Vermiform appendix (tissue), 1 donor: ENCODE results near the genes SEMA3B, HYAL1 and GRM2.

DNA sequence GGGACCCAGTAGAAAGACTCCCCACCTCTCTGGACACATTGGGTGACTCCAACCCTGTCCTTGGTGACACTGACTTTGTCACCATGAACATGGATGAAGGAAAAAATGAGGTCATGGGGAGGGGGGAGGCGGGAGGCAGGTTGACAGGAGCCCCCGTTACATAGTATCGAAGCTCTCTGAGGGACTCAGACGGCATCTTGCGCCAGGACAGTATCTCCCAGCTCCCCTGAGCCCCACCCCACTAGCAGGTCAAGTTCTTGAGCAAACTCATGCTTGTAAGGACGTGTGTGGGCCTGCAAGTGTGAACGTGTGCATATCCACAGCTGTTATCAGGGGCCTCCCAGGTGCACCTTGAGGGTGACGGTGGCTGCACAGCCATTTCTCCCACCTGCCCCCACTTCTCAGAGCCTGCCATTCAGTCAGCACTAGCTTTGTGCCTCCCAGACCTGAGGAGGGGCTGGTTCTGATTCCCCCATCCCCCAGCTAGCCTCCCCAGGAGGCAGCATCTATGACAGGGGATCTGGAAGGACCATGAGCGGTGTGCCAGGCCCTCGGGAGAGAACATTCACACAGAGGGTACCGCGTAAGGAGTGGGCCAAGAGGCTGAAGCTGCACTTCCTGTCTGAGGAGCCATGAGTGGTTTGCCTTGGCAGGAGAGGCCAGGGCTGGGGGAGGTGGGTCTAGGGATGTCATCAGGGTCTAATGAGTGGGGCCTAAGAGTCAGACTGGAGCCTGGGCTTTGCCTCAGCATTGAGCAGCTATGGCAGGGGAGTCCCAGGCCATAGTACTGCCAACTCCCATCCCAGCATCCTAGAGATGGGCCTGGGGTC, 2.8 kb downstream of the SEMA3F start:
- PRO-cap: no peak

- PRO-cap: no peak
Measured at GRCh38 chr3:50201561-50202362, 3.3 kb upstream of the SLC38A3 start.

DNA sequence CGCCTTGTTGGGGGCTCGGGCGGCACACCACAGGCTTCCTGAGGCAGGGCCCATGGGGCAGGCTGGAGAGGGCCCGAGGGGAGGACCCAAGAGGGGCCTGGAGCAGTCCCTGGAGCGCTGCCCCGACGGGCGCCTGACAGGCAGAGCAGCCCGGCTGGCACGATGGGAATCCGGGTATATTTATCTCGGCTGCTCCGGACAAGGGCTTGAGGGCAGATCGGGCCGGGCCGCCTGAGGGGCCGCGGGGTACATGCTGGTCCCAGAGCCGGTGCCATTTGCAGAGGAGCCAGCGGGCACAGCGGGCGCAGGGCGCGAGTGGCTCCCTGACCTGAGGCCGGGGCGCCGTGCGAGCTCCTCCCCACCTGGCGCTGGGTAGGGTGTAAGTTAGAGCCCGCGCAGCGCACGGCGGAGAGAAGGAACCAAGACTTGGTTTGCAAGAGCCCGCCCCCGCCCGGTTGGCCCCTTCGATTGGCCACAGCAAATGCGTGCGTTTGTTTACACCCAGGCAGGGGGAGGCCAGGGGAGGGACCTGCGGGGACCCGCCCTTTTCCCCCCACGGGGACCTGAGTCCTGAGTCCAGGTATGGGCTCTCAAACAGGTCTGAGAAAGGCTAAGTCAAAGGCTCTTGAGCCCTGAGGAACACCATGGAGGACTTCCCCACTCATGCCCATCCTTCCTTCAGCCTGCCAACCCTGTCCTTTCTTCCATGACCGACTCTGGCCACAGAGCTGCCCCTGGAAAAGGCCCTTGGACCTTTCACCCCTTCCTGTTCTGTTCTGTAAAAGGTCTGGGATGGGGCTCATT, 798 bp downstream of the SLC38A3 start:
- PRO-cap: no peak

- PRO-cap: no peak
Measured at GRCh38 chr3:50210430-50211040, 5.5 kb downstream of the SLC38A3 start.

DNA sequence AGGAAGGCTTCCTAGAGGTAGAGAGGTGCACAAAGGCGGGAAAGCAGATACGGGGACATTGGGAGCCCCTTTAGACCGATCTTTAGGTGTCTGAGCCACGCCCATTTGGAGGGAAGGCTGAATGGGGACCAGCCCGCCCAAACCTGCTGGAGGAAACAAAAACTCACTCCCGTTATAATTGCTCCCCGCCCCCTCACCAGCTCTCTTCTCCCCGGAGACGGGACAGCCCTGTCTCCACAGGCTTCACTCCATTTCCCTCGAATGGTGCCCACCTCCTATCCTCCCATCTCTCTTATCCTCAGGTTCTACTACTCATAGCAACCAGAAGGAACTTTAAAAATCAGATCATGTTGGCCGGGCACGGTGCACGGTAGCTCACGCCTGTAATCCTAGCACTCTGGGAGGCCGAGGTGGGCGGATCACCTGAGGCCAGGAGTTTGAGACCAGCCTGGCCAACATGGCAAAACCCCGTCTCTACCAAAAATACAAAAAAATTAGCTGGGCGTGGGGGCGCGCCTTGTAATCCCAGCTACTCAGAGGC, 8.0 kb upstream of the GNAI2 start:
- PRO-cap: no peak

DNA sequence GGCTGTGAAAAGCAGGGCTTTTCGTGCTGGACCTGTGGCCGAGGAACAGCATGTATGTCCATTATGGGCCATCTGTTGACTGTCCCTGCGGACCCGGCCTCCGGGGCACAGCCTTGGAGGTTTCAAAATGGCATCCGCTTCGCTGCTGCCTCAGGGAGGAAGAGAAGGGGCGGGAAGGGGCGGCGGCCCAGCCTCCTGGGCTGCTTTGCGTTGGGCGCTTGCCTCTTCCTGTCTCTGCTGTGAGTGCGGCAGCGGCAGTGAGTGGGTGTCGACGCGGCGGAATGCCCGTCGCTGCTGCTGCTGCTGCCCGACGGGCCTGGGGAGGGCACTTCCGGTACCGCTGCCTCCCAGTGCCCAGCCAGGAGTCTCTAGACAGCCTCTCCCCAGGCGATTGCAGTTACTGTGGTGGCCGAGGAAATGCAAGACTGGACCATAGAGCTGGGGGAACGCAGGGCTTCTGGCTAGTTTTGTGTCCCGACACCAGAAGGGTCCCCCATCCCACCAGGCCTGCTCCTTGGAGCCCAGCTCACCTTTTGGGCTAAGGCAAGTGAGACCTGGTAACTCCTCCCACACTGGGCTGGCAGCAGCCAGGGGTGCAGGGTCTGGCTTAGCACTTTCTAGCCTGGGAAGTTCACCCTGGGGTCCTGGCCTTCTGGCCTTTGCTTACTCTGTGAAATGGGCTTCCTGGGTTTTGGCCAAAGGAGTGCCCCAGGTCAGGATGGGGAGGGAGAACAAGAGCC, 2.0 kb downstream of the GNAI2 start:
- PRO-cap: bidirectional peak, plus-strand start at position 257 of the sequence, minus-strand start at position 129 of the sequence

DNA sequence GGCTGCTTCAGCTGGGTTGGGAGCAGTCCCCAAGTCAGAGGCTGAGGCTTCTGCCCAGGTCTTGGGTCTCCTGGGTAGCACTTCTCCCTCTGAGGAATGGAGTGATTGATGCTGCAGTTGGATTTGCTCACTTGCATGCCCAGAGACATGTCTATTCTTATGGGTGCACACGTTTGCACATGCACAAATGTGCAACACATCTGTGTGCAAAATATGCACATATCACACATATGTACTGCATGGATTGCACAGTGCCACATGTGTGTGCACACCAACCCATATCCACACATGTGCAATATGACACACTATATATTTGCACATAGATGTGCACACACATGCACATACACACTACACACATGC, 738 bp upstream of the SEMA3B start:
- PRO-cap: no peak

DNA sequence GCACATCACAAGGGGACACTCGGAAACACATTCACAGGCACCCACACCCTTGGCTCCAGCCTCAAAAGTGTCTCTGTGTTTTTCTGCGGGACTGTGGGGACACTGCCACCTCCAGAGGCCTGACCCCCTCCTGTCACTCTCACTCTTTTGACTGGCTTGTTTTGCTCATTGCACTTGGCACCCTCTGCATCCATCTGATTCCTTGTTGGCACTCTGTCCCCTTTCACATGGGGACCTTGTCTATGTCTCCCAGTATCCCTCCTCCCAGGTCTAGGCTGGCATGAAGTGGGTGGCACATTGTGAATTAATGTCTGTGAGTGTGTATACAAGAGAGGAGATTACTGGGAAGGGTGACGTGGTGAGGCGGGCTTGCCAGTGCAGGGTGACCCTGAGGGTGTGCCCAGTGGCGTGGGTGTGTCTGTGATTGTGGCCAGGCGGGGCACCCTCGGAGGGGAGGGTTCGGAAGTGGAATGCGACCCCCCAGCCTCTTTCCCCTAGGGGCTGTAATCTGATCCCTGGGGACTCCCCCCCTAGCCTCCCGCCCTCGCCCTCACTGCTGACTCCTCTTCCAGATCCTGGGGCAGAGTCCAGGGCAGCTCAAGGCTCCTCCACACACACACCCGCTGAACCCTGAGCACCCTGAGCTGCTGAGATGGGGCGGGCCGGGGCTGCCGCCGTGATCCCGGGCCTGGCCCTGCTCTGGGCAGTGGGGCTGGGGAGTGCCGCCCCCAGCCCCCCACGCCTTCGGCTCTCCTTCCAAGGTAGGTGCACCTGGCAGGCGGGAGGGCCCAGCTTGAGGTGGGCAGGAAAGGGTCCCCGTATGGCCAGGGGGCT, at the start of gene SEMA3B:
Gene SEMA3B (plus strand): TSS at position 559 of the 834 bp plus-strand sequence.
- PRO-cap: bidirectional peak, plus-strand start at position 583 of the sequence, minus-strand start at position 309 of the sequence

DNA sequence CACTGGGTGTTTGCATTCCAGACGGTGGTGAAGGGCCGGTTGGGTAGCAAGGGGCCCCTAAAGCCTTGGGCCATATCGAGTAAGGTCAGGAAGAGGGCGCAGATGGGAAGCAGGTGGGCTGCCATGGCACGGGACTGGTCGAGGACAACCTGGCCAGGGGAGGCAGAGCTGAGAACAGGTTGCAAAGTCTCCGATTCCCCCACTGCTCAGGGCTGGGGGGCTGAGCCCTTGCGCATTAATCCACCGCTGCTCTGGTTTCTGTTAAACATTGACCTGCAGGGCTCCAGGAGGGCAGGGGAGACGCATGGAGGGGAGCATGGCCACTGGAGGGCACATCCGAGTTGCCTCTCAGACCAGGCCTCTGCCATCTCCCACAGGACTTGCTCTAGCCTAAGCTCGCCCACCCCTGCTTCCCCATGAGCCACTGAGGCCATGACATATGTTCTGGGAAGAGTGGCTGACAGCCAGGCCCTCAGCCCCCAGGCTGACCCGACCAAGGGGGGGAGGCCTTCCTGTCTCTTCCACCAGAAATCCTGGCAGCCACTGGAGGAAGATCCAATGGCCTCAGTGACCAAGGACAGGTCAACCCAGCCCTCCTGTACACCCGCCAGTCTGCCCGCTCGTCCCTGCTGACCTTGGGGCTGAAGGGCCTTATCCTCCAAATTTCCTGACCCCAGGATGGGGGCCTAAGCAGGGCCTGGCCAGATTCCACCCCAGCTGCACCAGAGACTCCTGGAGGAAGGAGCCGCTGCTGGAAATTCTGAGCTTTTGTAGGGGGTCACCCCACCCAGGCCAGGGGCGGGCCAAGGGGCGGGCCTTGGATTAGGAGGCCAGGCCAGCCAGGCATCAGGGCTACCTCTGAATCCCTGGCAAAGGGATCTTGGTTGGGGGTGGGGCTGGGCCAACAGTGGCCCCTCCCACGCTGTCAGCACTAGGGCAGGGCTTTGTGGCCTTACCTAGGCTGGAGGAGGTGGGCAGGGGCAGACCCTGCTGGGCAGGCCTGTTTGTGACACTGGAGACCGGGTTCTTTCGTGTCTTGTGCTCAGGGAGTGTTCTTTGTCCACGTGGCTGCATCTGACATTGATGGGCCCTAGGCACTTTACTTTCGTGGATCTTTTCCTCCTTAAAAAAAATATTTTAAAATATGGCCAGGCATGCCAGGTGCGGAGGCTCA, at the start of gene HYAL1:
Gene HYAL1 (minus strand): TSS at position 743 of the 1,174 bp plus-strand sequence.
- PRO-cap: bidirectional peak, plus-strand start at position 983 of the sequence, minus-strand start at position 744 of the sequence

DNA sequence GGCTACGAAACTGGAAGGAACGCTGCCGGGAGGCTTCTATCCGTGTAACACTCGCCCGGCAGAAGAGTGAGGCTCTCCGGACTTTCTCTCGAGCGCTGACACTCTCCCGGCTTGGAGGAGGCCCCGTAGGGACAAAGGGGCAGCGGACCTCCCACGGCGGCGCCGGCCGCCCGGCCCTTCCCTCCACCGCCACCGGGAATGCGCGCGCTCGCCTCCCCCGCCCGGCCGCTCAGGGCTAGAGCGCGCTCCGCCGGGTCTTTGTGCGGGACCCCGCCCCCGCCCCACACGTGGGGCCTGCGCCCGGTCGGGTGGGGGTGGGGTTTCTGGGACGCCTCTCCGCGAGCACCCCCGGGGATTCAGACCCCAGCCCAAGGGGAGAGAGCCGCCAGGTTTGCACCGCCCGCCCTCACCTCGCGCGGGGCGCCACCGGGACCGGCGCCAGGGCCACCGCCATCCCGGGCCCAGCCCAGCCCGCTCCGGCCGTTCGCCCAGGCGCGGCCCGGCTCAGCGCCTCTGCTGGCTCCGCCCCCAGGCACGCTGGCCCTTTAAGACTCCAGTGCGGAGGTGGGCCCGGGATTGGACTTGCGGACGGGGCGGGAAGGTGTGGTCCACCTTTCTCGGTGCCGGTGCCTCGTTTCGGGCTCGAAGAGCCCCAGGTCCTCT, 1.5 kb downstream of the HYAL2 start:
- PRO-cap: unidirectional peak, minus-strand start at position 87 of the sequence; unidirectional peak, minus-strand start at position 231 of the sequence; bidirectional peak, plus-strand start at position 576 of the sequence, minus-strand start at position 518 of the sequence

- PRO-cap: no peak
Measured at GRCh38 chr3:50612419-50613013, 942 bp upstream of the CISH start.

- PRO-cap: no peak
Measured at GRCh38 chr3:50636840-50637176, 19.9 kb downstream of the MAPKAPK3 start.

DNA sequence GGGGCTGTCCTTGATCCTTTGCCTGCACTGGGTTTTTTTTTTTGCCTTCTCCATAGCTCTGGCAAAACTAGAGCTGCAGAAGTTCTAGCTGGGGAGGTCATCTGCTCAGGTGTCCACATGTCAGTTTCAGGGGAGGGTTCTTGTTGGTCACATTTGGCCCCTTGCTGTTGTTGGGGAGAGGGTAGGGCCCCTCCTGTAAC, 23.6 kb upstream of the DOCK3 start:
- PRO-cap: no peak

DNA sequence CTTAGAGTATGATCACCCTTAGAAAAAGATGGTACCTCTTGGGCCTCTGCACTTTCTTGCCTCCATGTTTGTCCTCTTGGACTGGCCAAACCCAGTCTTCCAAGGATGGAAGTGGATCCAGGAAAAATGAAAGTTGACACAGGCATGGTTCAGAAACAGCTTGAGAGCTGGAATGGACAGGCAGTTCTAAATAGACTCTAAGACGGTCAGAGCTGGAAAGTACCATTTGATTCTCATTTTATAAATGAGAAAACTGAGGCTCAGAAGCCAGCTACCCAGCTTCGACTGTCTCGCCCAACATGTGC, 17.5 kb upstream of the DOCK3 start:
- PRO-cap: no peak

DNA sequence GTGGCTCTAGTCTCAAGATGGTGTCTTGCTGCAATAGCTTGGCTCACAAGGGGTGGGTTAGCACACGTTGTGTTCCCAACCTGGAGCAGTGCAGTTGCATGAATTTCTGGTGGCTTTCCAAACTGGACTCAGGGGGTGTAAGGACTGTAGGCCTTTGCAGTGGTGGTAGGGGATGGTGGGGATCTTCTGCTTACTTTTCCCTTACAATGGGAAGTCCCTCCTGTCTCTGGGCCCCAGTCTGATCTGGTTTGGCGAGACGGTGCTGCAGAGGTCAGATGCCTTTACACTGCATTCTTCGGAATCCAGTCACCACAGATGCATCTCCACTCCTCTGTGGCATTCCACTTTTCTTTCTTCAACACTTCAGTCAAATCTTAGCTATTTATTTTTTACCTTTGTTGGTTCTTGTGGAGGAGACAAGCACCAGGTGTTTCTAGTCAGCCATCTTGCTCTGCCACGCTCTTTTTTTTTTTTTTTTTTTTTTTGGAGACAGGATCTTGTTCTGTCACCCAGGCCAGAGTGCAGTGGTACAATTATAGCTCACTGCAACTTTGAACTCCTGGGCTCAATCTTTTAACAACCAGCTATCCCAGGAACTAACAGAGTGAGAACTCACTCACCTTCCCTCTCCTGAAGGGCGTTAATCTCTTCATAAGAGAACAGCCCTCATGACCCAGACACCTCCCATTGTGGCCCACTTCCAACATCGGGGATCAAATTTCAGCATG, 132.2 kb downstream of the DOCK3 start:
- PRO-cap: no peak

DNA sequence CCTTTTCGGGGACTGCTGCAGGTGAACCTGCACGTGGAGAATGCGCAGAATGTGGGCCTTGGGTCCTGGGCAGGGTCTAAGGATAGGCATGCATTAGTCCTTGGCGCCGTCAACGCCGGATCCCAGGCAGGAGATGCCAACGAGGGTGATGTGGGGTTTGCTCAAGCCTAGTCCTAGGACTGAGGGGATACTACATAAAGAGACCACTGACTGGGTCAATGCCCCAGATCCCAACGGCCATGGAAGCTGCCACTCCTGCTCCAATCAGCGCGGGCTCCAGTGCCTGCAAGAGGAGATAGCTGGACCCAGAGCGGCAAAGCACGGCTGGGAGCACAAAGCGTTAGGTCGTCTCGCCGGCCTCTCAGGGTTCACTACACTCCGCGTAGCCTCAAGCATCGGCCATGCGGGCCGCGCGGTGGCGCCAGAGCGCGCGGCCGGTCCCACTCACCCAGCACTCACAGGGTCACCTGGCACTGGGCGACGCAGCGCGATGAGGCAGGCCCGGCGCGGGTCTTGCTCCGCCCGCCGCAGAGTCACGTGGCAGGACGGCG, 339 bp upstream of the RBM15B start:
- PRO-cap: bidirectional peak, plus-strand start outside the sequence, minus-strand start at position 363 of the sequence

DNA sequence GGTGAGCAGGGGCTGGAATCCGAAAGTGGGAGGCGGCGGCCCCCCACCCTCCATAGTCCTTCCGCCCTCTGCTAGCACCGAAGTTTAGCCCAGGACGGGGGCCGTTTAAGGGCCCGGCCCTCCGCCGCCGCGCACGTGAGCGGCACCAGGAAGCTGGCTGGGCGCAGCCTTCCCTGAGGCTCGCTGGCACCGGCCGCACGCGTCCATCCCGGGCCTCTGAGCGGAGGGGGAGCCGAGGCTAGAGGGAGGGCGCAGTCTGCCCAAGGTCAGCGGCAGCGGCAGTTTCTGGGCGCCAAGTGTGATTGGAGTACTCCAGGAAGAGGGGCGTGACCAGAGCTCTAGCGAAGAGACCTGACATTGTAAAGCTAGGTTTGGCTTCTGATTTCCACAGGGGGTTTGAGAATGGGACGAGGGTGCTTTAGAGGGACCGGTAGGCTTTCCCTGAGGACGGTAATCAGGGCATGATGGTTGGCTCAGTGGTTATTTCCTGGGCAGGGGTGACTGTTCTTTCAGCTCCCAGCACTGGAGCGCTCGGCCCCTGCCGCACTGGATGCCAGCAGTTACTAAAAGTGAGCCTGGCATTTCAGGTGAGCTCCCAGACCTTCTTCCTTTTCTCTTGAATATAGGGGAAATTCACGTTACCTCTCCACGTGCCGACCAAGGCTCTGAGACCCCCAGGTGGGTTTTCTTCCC, 809 bp downstream of the TEX264 start:
- PRO-cap: unidirectional peak, minus-strand start at position 218 of the sequence; unidirectional peak, minus-strand start at position 280 of the sequence

- PRO-cap: unidirectional peak, plus-strand start at chr3:51707066
Measured at GRCh38 chr3:51706783-51707259, at the start of gene GRM2. GRM2 (plus strand) TSS chr3:51707068.

DNA sequence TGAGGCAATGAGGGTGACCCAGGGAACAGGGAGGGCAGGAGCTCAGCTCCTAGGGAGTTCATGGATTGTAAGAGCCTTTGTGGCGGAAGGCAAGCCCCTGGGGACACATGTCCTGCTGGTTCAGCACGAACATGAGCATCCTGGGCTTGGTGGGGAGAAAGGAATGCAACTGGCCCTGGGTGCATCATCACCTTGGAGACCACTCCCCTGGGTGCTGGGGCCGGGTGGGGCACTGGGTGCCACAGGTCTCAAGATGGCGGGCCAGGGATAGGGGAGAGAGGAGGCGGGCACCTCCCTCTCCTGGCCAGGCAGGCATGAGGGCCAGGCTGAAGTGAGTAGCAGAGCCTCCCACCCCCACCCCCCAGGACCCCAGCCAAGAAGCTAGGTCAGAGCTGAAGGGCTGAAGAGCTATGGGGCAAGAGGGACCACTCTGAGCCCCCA, 782 bp downstream of the PCBP4 start:
- PRO-cap: no peak

- PRO-cap: no peak
Measured at GRCh38 chr3:52028462-52029167, 27.8 kb downstream of the DUSP7 start.